NB4 (cell line): ENCODE measurements around a stretch of chr1.

- RRBS: 95% methylated on average over 2 of the region's 20 CpGs
Observed at GRCh38 chr1:15727711-15728340, 8.2 kb upstream of the SLC25A34 start.

DNA sequence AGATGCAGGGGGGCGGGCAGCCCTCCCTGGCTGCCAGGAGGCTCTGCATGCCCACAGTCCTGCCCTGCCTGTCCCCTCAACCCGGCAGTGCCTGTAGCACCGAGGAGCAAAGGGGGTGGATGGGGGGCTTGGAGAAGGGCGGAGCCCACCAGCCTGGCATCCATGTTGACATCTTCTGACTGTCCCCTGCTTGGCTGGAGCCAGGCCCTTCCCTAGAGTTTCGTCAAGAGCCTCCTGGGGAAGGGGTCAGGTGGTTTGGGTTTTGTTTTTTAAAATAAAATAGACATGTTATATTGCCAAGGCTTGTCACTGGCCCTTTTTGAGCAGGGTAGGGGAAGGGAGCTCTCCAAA lies 1.6 kb upstream of the SLC25A34 start:
- RRBS: no CpG with 5 or more reads among the region's 5 CpGs

DNA sequence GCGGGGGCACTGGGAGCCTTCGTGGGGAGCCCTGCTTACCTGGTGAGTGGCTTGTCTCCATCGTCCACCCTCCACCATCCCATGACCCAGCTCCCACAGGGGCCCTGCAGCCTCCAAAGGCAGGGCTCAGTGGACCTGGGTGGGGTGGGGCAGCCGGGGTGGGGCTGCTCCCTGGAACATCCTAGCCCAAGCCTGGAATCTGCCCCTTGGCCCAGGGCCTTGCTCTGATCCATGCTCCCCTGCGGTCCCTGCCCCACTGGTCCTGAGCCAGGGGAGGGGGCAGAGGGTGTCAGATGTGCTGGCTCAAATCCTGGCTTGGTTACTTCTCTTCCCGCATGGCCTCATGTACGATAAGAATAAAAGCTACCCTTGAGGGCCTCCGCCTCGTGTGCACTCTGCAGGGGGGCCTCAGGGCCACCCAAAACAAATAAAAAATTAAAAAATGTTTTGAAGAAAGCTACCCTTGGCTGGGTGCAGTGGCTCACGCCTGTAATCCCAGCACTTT lies 816 bp downstream of the SLC25A34 start:
- RRBS: no CpG with 5 or more reads among the region's 10 CpGs

DNA sequence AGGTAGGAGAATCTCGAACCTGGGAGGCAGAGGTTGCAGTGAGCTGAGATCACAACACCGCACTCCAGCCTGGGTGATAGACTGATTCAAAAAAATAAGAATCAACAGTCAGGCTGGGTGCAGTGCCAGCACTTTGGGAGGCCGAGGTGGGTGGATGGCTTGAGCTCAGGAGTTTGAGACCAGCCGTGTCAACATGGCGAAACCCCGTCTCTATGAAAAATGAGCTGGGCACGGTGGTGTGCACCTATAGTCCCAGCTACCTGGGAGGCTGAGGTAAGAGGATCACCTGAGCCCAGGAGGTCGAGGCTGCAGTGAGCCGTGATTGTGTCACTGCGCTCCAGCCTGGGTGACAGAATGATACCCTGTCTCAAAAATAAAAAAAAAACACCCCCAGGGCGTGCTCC lies 20.4 kb downstream of the UQCRHL start:
- RRBS: no CpG with 5 or more reads among the region's 11 CpGs

- RRBS: no CpG with 5 or more reads among the region's 2 CpGs
Observed at GRCh38 chr1:15794092-15794420, 13.4 kb downstream of the UQCRHL start.

DNA sequence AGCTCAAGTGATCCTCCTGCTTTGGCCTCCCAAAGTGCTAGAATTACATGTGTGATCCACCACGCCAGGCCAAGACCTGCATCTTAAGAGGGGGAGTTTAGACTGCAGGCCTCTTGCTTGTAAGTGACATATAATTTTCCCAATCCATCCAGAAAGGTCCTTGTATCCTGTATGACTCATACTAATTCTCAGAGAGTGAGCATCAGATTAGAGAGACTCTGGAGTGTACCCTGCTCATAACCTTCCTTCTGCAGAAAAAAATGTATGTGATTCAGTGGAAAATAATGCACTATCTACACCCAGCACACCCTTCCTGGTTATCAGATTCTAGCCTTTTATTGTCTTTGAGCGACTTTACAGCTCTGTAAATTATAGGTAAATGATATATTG lies 12.4 kb downstream of the UQCRHL start:
- RRBS: no CpG with 5 or more reads among the region's 2 CpGs

DNA sequence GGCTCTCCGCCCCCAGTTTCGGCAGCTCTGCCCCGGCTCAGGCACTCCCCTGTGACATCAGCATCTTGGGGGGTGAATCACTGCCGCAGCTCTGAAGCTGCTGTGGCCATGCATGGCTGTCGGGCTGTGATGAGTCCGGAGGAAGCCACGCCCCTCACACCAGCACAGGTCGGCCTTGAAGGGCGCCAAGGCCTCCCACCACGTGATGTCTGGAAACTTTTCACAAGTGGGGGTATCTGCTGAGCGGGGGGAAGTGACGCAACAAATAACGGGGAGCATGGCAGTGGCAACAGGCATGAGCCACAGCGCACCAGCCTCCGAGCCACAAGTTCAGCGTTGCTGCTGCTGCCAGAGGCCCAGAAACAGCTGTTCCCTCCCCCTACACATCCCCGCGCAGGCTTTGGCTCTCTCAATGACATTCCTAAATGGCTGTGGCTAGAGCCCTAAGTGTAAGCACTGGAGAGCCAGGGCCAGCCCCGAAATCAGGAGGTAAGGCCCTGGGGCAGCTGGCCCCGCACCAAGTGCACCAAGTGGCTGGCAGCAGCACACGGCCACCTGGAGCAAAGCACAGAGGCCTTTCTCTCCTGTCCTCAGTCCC lies 26.2 kb downstream of the ZBTB17 start:
- RRBS: 67% methylated on average over 5 of the region's 21 CpGs

DNA sequence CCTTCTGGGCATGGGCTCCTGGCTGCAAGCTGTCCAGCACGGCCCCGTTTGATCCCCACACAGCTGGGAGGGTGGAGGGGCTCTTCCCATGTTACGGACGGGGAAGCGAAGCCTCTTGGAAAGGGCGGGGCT lies 857 bp upstream of the HSPB7 start:
- RRBS: no CpG with 5 or more reads among the region's 6 CpGs

- RRBS: no CpG with 5 or more reads among the region's 11 CpGs
Observed at GRCh38 chr1:16079388-16079930, 6.0 kb upstream of the FAM131C start.

- RRBS: no CpG with 5 or more reads among the region's 16 CpGs
Observed at GRCh38 chr1:16163920-16164741, 8.3 kb upstream of the EPHA2 start.

- RRBS: 65% methylated on average over 6 of the region's 34 CpGs
Observed at GRCh38 chr1:16215864-16216708, 3.6 kb upstream of the ARHGEF19 start.

GRCh38 chr1:16243866-16244876 lies 7.2 kb upstream of the CPLANE2 start:
- RRBS: no CpG with 5 or more reads among the region's 10 CpGs

GRCh38 chr1:16248380-16249174 lies 11.6 kb upstream of the CPLANE2 start:
- RRBS: no CpG with 5 or more reads among the region's 7 CpGs

- RRBS: no CpG with 5 or more reads among the region's 18 CpGs
Observed at GRCh38 chr1:16368159-16368884, 1.3 kb downstream of the SZRD1 start.

- RRBS: no CpG with 5 or more reads among the region's 14 CpGs
Observed at GRCh38 chr1:16375477-16376042, 8.5 kb downstream of the SZRD1 start.

GRCh38 chr1:16400231-16400880 lies 33.3 kb downstream of the SZRD1 start:
- RRBS: no CpG with 5 or more reads among the region's 11 CpGs

DNA sequence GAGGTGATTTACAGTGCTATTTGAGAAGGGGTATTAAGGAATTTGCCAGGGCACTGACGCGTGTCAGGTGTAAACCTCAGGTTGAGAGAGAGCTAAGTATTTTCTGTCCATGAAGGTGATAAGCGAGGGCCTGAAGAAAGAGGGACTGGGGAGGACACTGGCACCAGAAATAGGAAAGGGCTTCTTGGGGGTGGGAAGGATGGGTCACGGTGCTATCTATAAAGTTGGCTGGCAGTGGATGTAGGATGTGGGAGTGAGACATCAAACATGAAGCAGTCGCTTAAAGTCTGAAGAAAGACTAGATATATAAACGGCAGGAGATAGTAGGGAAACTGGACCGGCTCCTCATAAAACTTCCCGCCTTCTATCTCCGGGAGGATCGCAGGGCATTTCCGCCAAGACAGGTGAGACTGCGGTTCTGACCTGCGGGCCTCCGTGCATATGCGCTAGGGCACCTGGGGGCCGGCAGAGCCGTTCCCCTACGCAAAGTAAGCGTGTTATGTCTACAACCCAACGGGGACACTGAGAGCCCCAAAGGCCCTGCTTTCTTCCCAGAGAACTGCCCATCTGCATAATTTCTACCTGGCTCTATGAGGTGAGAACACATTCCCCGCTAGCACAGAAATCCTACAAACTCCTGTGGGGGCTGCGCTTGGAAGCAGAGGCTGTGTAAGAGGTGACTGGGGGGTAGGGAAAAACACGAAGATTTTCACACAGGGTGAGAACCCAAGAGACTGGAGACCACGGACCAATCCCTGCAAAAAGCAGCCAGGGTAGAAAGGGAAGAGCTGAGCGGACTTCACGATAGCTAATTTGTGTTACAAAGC lies 72.8 kb downstream of the NECAP2 start:
- RRBS: no CpG with 5 or more reads among the region's 26 CpGs

DNA sequence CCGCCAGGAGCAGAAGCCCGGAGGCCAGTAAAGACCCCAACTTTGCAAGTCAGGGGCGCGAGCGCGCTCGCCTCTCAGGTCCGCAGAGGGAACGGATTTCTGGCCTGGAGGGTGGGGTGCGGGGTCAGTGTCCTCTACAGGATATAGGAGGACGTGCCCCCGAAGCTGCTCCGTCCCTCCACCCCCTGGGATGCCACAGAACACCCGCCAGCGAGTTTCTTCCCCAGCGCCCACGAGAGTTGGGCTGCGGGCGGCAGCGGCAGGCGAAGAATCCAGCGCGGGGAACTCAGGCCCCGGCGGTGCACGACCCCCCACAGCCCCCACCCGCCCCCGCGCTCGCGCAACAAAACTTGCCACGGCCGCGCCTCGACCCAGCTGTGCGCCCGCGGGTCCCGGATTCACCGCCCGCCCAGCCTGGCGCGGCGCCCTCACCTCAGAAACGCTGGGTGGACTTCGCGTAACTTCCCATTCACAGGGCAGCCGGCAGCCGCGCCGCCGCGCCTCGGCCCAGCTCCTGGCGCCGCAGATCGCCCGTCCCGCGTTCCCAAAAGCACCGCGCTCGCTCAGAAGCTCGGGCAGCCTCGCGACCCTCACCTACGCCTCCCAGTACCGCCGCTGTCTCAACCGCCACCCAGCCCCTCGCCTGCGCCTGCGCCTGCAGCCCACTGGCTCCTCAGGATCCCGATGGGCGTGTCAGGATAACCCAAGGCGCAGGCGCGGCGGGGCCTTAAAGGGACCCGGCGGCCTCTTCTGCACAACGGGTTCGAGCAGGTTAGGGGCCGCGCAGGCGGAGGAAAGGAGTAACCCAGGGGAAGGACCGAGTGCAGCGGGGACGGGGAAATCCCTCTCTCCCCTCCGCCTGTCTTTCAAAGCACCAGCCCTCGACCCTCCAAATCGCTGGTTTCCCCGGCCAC lies 172.6 kb downstream of the NECAP2 start:
- RRBS: 1% methylated on average over 13 of the region's 93 CpGs

- RRBS: no CpG with 5 or more reads among the region's 24 CpGs
Observed at GRCh38 chr1:16619500-16620245, 179.1 kb downstream of the NECAP2 start.

GRCh38 chr1:16677844-16678607 lies 237.5 kb downstream of the NECAP2 start:
- RRBS: no CpG with 5 or more reads among the region's 18 CpGs